SK-MEL-5 (cell line): ENCODE measurements around a stretch of chr12.

DNA sequence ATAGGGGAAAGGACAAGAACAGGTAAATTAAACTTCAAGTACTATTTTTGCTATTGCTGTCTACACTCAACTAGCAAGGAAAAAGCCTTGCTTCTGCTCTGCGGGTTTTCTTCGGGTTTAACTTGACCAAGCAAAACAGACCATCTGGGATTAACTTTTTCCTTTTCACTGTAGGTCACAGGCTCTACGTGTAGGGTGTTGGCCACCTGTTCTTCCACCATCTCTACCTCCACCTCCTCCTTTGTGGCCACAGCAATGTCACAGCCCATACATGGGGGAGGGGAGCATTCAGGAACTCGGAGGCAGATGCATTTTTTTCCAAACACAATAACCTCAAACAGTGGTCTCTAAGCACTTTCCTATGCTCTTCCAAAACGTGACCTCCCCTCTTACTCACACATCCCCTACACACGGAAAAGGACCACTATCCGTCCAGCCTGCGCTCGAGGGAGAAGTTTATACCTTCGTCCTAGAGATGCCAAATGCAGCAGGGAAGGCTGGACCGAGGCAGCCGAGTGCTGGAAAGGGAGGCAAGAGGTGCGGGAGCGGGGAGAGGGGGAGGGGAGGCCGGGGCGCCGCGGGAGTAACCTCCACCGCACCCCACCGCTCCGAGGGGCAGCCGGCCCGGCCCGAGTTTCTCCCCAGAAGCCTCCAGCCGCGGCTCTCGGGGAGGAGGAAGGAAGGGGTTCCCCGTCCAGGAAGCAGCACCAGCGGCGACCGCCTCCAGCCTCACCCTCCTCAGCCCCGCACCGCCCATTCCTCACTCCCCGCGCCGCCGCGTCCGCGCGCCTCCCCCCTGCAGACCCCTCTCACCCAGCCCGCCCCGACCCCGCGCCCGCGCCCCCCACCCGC is 710 bp downstream of the KRAS start:
RAMPAGE:
- cytosol, long total RNA: no peak
- long total RNA: no peak
- nucleus, long total RNA: no peak

GRCh38 chr12:25253318-25253775 is 2.6 kb upstream of the KRAS start:
RAMPAGE:
- cytosol, long total RNA: no peak
- long total RNA: no peak
- nucleus, long total RNA: no peak

DNA sequence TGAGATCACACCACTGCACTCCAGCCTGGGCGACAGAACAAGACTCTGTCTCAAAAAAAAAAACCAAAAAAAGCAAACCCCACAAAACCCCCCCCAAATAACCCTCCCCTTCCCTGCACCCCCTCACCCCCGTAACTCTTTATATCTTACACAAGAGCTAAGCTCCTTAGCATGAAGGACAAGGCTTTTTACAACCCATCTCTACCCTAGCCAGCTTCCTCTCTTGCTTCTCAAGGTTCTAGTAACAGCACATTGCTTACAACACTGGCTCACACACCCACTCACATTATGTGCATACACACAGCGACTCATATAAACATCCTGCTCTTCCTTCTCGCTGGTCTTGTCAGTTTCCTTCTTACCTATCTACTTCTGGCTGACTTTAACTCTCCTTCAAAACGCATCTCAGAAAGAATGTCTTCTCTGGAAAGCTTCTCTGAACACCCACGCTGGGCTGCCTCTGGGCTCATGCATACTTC is 126.6 kb upstream of the KRAS start:
RAMPAGE:
- cytosol, long total RNA: no peak
- long total RNA: no peak
- nucleus, long total RNA: no peak

RAMPAGE:
- cytosol, long total RNA: no peak
- long total RNA: no peak
- nucleus, long total RNA: no peak
Observed at GRCh38 chr12:25648377-25648971, 95.4 kb upstream of the LMNTD1 start.

DNA sequence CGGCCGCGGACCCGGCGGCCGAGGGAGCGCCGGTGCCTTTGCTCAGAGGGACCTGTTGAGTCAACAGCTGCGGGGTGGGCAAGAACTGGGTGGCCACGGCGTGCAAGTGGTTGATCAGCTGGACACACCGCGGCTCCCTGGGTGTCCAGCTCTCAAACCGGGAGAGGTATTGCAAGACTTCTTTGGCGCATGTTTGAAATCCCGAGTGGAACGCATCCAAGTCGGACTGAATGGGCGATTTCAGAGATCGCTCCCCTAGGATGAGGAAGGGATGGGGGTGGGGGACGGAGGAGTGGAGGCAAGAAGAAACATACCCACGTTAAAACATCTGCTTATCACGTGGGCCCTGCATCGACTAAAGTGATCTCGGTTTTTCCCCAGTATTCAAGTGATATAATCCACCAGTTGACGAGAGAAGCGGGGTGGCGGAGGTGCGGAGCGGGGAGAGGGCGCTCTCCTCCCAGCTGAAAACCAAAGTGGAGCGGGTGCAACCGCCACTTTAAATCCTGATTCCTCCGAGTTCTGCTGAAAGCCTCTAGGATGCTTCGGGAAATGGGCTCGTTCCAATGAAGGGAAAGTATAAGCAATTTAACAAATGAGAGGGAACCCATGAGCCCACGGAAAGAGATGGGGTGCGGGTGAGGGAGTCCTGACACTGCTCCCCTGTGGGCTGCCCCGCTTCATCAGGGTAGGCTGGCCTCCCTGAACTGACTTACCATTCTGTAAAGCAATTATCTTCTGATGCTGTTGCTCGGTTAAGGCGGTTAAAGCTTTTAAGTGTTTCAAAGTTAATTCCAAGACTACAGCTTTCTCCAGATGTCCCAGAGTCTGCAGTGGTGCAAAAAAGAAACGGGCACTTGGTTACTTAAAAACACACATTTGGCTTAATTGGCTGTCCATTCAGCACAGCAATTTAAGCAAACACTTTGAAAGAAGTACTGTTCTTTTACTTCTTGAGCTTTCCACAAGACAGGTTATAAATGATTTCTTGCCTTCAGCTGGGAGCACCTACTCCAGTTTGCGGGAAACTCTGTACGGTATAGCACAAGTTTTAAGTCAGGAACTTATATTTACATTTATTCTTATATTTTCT is 1.6 kb downstream of the BHLHE41 start:
RAMPAGE:
- cytosol, long total RNA: no peak
- long total RNA: no peak
- nucleus, long total RNA: no peak

GRCh38 chr12:26231230-26231804 is 35.9 kb downstream of the SSPN start:
RAMPAGE:
- cytosol, long total RNA: no peak
- long total RNA: no peak
- nucleus, long total RNA: no peak

DNA sequence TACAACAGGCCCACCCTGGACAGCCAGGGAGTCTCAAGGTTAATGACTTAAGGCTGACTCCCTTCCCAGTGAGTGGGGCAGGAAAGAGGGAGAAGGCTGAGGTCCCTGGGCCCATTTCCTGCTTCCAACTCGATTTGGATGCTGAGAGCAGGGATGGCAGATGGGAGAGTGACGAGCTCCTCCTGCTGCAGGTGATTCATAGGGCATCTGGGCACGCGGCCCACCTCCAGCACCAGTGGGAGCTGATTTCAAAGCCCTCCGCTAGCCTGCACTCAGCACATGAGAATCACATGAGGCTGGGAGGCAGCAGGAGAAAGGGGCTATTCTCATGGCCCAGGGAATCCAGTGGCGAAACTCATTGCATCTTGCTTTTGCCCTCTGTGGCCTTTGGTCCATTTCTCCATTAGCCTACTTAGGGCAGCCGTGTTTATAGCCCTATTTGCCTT is 90.8 kb downstream of the SSPN start:
RAMPAGE:
- cytosol, long total RNA: no peak
- long total RNA: no peak
- nucleus, long total RNA: no peak

DNA sequence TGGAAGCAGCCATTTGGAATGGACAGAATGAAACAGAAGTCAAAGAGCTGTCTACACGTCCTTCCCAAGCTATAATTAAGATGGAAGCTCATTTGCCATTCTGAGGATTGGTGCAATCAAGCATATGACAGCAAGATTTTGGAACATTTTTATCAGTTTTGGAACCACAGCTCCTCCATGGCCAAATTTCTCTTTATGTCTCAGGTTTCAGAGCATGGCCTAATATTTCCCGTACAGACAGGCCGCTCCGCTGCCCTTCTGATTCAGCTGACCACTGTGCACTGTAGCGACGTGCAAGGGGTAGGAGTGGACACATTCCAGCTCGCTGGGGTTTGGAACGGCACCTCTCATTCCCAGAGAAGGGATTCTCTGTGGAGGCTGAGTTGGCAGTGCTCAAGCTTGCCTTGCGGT is 92.1 kb downstream of the SSPN start:
RAMPAGE:
- cytosol, long total RNA: no peak
- long total RNA: no peak
- nucleus, long total RNA: no peak

RAMPAGE:
- cytosol, long total RNA: no peak
- long total RNA: no peak
- nucleus, long total RNA: no peak
Observed at GRCh38 chr12:26378508-26379197, 183.3 kb downstream of the SSPN start.

GRCh38 chr12:26473633-26474201 is 278.3 kb downstream of the SSPN start:
RAMPAGE:
- cytosol, long total RNA: no peak
- long total RNA: no peak
- nucleus, long total RNA: no peak

RAMPAGE:
- cytosol, long total RNA: no peak
- long total RNA: no peak
- nucleus, long total RNA: no peak
Observed at GRCh38 chr12:26510263-26510687, 314.9 kb downstream of the SSPN start.

GRCh38 chr12:26523337-26524269 is 309.4 kb downstream of the ITPR2 start:
RAMPAGE:
- cytosol, long total RNA: no peak
- long total RNA: no peak
- nucleus, long total RNA: no peak

DNA sequence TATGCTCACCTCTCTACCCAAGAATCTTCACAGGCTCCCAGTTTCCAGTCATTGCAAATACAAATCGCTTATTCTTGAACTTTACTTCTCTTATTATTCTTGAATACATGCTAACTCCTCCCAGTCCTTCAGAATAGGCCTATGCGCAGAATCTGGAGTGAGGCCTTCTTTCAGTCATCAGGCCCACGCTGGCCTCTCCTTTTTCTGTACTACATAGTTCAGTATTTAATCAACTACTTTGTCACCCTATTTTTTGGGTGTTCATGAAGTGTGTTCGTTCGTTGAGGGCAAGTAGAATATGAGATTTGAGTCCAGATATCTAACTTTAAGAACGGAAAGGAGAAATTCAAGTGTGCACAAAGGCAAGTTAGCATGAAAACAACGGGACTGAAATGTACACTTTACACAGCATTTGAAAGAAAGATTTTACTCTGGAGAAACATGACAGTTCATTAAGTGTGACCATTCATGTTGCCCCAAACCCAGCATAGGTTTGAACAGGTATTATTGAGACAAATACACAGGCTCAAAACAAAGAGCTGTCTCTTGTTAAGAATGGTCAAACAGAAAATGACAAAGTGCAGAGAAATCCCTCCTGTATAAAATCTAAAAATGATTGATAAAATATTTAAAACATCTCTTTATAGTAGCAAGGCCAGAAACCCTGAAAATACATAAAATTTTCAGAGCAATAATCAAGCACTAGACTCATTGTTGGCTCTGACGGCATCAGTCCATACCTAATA is 220.0 kb downstream of the ITPR2 start:
RAMPAGE:
- cytosol, long total RNA: no peak
- long total RNA: no peak
- nucleus, long total RNA: no peak

DNA sequence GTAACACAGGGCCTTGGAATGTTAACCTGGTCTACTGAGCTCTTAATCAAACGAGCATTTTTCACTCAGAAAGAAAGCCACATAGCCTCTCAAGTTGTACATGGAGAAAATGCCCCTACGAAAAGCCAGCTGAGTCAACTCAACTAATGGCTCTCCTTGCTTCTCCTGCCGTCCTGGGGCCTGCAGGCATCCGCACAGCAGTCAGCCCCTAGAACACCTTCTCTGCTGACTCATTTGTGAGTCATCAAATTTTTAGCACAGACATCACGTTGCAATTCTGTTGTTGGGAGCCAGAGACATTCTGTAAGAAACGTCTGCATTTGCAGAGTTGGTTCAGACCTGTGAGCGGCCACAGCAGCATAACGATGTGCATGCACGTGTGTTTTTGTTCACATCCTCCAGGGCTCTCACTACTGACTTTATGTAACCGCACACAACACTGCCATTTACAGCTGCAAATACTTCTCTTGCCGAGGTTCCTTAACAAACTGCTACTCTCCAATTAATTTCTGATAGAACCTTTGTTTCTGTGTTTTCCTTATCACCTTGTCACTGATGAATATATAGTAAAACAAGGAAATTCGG is 141.4 kb downstream of the ITPR2 start:
RAMPAGE:
- cytosol, long total RNA: no peak
- long total RNA: no peak
- nucleus, long total RNA: no peak

GRCh38 chr12:26714762-26715990 is 117.8 kb downstream of the ITPR2 start:
RAMPAGE:
- cytosol, long total RNA: no peak
- long total RNA: no peak
- nucleus, long total RNA: start-site peak on the minus strand at chr12:26715301-26715791, 25 and 17 reads in 2 replicates

DNA sequence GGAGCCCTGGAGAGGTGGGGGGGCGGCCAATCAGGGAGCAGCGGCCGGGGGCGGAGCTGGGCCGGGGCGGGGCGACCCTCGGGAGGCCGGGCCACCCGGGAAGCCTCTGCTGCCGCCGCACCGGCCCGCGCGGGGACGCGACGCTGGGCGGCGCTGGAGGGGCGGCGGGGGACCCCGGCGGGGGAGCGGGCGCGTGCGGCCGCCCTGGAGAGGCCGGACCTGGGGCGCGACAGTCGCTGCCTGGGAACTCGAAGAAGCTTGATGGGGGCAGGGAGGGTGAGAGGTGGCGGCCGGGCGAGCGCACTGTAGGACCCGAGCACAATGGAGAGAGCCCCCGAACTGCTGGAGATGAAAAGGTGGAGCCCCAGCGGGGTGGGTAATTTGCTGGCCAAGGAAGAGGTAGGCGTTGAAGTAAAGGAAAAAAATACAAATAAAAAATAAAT is 301 bp upstream of the ITPR2 start:
RAMPAGE:
- cytosol, long total RNA: no peak
- long total RNA: no peak
- nucleus, long total RNA: no peak

DNA sequence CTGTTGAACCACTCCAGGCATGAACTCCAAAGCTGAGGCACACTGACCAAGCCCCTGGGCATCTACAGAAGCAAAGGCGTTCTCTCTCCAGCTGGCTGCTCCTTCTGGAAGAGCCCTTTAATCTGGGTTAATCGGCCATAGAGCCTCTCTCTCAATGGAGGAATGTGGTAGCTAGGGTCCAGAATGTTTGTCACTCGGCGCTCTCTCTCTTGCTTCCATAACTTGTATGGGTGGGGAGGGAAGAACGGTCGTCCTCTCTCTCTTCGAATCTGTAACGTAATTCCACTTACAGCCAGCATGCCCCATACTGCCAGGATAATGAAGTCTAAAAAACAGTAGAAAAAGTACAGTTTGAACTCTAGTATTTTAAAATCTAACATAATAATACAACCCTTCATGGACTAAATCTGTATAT is 35.6 kb downstream of the FGFR1OP2 start:
RAMPAGE:
- cytosol, long total RNA: no peak
- long total RNA: no peak
- nucleus, long total RNA: no peak

GRCh38 chr12:27142171-27142436 is 59.7 kb upstream of the C12orf71 start:
RAMPAGE:
- cytosol, long total RNA: no peak
- long total RNA: no peak
- nucleus, long total RNA: no peak

DNA sequence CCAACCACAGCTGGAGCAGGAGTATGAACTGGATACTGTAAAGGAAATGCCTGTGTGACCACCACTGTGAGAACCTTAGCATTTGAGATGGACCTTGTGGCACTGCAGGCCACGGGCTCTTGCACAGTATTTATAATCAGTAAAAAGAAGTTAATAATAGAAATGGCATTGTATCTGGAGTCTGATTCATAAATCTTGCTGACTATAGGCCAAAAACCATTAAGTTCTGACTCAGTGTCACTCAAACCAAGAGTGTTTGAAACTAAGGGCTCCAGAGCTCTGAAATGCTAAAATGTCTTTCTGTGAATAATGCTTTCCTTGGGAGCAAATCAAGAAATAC is 58.5 kb upstream of the STK38L start:
RAMPAGE:
- cytosol, long total RNA: no peak
- long total RNA: no peak
- nucleus, long total RNA: no peak

RAMPAGE:
- cytosol, long total RNA: no peak
- long total RNA: no peak
- nucleus, long total RNA: no peak
Observed at GRCh38 chr12:27244435-27245310, 587 bp downstream of the STK38L start.